GM23248 (cell line): Measurements from ENCODE around the genes SNX14, RRAGD and LYRM2.

DNA sequence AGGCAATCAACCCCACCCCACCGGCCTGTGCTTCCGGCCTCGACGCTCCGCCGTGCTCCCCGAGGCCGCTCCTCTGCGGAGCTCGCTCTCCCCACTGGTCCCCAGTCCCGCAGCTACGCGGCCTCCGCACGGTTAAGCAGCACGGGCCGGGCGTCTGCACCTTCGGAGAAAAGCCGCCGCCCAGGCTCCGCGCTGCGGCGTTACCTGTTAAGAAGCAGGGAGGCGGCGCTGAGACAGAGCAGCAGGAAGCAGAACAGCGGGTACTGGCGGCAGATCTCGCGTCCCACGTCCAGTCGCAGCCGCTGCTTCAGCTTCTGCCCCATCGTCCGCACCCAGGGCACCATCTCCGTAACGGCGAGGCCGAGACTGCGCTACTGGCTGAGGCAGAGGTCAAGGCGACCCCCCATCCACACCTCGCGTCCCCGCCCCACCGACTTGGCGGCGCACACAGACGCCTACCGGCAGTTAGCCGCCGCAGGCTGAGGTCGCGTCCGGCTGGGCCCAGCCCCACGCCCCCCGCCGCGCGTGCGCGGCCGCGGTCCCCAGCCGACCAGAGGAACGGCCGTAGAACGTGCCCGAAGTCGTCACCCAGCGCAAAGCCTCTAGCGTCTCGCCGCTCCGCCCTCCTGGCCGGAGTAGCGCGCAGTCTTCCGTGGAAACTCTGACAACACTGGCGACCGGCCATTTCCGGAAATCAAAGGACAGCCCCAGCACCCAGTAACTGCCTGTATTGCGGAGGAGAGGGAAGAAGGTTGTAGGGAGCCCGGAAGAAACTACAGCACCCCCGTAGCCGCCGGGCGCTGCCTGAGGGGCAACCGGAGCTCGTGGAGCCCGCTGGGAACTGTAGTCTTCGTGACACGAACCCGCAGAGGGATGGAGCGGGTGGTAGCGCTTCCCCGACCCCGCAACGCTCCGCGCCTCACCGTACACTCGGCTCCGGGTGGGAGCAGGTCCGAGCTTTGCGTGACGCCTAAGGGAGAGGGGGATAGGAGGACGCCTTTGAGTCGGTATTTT lies at the start of gene SNX14:
SNX14 (minus strand) TSS at position 484 of the 1,014 bp plus-strand sequence.
- RAMPAGE, long total RNA = start-site peak on the minus strand centred at position 498 of the sequence, 76 bp wide, 384 and 436 reads in 2 replicates

DNA sequence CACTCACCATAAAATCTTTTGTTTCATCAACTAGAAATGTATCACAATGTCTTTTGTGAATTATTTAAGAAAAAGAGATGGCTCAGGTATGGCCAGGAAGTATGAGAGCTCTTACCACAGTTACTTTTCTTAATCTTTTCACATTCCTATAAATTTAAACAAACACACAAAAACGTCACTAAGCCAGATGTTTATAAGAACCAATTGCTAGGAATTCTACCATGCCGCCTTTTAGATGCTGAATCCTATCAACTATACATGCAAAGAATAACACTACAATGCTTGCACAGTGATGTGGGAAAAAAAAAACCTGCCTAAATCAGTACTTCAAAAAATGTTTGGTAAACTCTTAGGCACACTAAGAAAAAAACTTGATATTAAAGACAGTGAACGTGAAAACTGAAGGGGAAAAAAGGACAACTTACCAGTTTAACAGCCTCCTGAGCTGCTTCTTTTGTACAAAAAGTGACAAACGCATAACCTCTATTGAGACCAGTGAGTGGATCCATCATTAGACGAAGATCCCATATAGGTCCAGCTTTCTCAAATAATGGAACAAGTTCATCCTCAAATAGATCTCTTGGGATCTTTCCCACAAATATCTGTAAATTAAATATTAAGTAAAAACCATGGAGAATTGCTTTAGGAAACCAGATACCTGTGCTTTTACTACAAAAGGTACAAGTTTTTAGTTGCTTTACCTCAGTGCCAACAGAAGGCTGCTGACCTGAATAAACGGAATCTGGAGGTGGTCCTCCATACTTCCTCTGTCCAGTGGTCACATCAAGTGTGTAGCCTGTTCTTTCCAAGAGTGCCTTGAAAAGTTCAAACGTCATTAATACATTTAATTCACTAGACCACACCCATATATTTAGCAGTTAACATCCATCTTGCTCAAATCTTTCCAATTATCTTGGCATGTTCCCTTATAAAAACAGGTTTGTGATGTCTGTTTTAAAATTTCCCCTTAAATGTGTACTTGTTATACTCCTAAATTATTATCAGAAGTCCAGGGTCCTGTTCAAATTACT lies 5.8 kb downstream of the SYNCRIP start:
- RAMPAGE, long total RNA = no peak

GRCh38 chr6:85640857-85641529 lies 1.7 kb downstream of the SYNCRIP start:
- RAMPAGE, long total RNA = no peak

GRCh38 chr6:85676294-85676872 lies 33.7 kb upstream of the SYNCRIP start:
- RAMPAGE, long total RNA = no peak

- RAMPAGE, long total RNA = no peak
These were observed 223.4 kb upstream of the SYNCRIP start for GRCh38 chr6:85865654-85866907.

GRCh38 chr6:86306509-86306788 lies 630.9 kb upstream of the HTR1E start:
- RAMPAGE, long total RNA = no peak

DNA sequence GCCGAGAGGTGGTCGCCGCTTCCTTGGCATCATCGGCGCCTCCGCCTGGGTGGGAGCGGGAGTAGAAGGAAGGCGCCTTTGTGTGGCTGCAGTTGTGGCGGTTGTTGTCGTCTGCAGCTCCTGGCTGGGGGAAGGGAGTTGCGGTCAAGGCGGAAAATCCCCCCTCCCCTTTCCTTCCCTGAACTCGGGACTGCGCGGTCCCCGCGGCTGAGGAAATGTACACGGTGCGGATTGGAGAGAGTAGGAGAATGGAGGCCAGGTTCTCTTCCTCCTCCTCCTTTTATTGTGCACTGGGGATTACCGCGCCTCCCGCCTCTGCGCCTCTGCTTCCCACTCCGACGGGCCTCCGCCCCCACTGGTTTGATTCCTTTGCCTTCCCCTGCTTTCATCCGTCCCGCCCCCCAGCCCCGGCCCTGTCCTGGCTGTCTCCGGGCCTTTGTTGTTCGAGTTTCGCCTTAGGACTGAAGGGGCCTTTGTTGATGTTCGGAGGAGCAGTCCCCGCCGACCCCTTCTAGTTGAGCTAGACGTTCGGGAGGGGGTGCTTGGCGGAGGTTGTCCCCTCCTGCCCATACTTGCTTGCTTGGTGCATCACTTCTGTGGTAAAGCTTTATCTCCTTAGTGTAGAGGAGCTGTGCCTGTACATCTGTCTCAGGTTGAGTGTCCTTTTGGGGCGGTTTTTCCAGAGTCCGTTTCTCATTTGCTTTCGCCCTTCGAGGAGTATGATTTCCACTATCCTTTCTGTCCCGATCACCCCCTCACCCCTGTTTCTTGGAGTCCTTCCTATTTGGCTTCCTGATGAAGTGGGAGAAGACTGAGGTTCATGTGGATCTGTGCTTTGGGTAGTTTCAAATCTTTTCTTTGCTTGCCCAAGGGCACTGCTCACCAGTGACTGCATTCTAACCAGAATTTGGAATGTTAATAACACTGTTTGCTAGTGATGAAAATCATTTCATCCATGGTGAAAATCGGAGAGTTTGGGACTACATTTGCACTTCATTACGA lies 767 bp downstream of the ZNF292 start:
- RAMPAGE, long total RNA = no peak

- RAMPAGE, long total RNA = no peak
These were observed 74.4 kb downstream of the ZNF292 start for GRCh38 chr6:87229793-87230228.

- RAMPAGE, long total RNA = no peak
These were observed 62.1 kb upstream of the SMIM8 start for GRCh38 chr6:87260210-87260794.

DNA sequence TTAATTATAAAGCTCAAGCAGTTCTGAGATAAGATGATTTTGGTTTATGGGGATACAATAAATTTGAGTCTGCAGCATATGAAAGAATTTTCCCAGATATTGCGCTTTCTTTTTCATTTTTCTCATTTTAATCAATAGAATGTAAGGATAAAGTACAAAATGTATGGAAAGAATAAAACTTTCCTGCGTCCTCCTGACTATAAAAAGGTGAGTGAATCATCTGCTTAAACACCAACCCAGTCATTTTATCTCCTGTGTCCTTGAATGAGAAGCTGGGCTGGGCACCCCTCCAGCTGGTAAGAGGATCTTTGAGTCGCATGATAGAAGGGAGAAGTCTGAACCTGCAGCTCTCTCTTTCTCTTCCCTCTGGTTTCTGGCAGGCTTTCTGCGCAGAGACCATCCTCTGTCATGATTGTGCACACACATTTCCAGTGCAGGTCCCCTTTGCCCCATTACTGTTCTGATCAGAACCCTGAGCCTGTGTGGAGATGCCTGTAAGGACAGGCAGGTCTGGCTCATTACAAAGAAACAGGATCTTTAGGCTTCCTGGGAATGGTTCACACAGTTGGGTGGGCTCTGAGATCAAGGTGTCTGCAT lies 28.3 kb upstream of the AKIRIN2 start:
- RAMPAGE, long total RNA = no peak

DNA sequence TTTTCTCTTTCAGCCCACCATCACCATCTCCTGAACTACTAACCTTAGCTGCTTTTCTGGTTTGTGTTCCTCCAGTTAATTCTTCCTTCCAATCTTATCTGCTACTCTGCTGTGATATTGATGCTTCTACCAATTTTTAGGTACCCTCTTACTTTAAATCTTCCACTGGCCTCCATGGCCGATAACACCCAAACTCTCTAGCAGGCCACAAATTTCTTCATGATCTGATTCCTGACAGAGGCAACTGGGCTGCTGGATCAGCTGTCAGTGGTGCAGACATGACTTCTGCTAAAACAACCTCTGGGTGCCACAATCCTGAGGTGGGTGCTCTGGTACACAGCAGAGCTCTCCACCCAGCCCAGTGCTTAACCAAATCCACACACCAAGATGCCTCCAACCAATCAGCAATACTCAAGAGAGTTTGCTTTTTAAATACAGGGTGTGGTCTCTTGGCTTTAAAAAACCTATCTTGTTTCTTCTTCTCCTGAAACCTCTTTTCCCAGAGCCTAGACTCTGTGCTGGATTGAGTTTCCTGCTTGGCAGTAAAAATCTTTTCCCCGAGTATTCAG lies 126.7 kb upstream of the SPACA1 start:
- RAMPAGE, long total RNA = no peak

DNA sequence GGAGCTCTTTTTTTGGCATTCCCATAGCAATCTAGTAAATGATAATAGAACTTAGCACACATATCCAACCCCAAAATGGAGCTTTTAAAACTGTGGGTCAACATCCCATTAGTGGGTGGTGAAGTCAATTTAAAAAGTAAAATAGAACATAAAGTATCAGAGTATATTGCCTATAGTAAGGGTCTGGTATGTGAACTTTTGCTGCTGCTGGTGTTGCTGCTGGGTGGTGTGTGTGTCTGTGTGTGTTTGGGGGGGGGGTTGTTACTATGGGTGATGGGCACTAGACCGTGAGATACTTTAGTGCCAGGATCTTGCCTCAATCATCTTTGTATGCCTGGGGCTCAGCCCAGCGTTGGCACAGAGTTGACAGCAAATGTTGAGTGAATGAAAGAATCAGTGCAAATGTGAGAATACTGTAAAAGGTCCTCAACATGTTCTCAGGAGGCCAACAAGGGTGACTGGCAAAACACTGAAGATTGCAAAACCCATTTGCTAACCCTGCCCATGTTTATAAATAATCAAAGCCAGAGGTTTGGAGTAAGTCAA lies 125.5 kb upstream of the SPACA1 start:
- RAMPAGE, long total RNA = no peak

- RAMPAGE, long total RNA = no peak
These were observed 388 bp downstream of the CNR1 start for GRCh38 chr6:88165775-88166142.

DNA sequence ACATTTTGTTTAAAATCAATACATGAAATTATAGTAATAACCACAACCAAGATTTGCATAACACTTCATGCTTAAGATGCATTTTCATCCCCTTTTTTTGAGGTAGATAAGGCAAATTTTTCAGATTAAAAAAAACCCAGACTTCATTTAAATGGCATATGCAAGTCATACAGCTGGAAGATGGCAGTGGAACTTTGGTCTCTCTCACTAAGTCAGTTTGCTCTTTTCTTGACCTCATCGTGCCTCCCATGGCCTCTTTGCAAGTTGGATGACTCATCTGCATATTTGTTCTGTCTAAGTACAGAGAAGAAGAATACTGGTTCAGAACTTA lies 12.0 kb upstream of the CNR1 start:
- RAMPAGE, long total RNA = no peak

DNA sequence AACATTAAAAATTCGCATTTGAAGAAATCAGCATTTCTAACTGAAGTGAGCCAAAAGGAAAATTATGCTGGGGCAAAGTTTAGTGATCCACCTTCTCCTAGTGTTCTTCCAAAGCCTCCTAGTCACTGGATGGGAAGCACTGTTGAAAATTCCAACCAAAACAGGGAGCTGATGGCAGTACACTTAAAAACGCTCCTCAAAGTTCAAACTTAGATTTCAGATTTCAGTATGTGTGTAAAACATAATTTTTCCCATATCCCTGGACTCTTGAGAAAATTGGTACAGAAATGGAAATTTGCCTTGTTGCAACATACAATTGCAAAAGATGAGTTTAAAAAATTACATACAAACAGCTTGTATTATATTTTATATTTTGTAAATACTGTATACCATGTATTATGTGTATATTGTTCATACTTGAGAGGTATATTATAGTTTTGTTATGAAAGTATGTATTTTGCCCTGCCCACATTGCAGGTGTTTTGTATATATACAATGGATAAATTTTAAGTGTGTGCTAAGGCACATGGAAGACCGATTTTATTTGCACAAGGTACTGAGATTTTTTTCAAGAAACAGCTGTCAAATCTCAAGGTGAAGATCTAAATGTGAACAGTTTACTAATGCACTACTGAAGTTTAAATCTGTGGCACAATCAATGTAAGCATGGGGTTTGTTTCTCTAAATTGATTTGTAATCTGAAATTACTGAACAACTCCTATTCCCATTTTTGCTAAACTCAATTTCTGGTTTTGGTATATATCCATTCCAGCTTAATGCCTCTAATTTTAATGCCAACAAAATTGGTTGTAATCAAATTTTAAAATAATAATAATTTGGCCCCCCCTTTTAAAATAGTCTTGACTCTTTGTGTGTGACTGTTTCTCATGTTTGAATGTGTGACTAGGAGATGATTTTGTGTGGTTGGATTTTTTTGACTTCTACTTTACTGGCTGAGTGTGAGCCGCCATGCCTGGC lies 3.7 kb downstream of the PNRC1 start:
- RAMPAGE, long total RNA = no peak

- RAMPAGE, long total RNA = no peak
These were observed 12.4 kb downstream of the PM20D2 start for GRCh38 chr6:89158084-89158746.

GRCh38 chr6:89344443-89344821 lies 8.1 kb downstream of the UBE2J1 start:
- RAMPAGE, long total RNA = no peak

DNA sequence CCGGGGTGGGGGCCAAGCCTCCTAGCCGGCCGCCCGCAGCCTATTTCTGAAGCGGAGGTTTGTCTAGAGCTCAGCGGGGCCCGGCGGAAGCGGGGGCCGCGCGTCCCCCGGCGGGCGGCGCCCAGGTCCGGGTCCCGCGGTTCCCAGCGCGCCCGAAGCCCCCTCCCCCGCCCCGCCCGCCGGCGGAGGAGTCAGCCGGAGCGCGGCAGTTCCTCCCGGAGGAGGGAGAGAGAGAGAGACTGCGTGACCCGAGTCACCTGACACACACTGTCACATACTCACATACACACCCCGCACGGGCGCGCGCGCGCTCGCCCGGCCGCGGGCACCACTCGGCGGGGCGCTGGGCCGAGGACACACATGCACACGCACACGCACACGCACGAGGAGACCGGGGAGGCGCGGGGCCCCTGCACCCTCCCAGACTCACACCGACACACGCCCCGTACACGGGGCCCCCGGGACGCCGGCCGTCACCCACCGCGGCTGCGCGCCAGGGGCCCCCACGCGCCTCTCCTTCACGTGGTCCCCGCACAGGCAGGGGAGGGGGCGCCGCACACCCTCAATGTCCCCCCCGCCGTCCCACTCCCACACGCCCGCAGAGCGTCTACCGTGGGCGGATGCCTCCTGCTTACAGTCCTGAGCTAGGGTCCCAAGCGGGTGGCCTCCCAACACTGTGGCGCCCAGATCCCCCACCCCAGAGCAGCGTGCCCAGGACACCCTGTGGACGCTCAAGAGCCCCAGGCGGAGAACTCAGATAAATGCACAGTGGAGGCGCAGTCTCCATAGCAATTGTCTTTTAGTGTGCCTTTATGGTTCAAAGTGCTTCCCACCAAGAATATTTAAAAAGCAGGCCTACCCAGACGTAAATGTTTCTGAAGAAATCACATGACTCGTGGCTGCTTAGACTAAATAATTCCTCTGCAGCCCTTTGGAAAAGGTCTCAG lies at the start of gene RRAGD:
RRAGD (minus strand) TSS at position 241 of the 947 bp plus-strand sequence.
- RAMPAGE, long total RNA = no peak

DNA sequence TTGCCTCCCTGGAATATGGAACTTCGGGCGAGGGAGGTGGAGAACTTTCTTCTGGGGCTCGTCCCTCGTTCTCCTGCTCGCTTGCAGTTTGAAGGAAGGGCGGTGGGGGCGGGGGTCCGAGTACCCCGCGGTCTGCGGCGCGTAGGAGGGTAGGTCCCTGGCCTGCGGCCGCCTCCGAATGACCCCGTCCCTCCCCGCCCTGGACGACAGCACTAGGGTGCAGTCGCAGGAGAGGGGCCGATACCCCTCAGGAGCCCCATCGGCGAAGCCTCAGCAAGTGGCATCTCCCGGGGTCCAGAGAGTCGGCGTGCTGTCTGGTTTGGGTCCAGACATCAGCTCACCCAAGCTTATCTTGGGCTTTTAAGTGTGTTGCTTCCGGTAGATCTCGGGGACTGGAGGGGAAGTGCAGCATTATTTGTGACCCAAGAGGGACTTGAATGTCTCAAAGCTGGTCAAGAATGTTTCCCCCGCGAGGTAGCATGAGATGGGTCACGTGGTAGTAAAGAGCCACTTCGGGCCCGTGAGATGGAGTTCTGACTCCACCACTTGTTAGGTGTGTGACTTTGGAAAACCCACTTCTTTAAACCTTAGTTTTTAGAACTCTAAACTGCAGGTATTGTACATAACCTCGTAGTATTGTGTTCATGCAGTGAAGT lies 785 bp downstream of the ANKRD6 start:
- RAMPAGE, long total RNA = no peak

- RAMPAGE, long total RNA = no peak
These were observed at the start of gene LYRM2 for GRCh38 chr6:89638298-89639298. LYRM2 (minus strand) TSS chr6:89638747.